ENCODE data around the genes SLC38A9 and ANKRD55.

- RRBS = 2% methylated on average over 14 of the region's 63 CpGs
These were observed at the start of gene SLC38A9 for GRCh38 chr5:55711801-55713008. SLC38A9 (minus strand) TSS chr5:55712324.

- RRBS = 4% methylated on average over 20 of the region's 40 CpGs
These were observed 29.3 kb upstream of the IL31RA start for GRCh38 chr5:55821794-55822289.

GRCh38 chr5:55935459-55935824, 59.3 kb downstream of the IL6ST start:
- RRBS = no CpG with 5 or more reads among the region's 4 CpGs

- RRBS = no CpG with 5 or more reads among the region's 1 CpG
These were observed 55.8 kb downstream of the IL6ST start for GRCh38 chr5:55938881-55939540.

DNA sequence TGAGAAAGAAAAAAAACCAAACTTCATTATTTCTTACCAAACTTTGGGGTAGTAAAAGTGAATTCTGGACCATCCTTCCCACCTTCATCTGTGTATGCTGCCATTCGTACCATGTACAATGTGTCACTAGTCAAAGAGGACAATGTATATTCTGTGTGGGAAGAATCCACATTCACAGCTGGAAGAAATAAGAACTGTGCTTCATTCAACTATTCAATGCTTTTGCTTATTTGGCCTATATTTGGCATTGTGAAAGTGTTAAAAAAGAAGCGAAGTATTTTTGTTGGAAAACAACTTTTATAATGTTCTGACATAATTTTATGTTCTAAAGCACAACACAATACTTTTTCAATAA, 43.4 kb downstream of the IL6ST start:
- RRBS = no CpG with 5 or more reads among the region's 2 CpGs

DNA sequence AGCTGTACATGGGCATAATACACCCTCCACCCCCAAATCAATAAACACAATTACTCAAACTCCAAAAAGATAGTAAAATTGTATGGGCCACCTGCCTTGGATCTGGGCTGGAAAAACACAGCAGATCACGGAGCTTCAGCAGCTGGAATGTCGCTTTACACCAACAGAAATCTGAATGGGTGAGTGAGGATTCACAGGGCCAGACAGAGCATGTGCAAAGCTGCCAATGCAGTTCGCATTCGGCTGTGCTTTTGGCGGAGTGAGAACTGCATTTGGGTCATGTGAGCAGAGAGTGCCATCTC, at the start of gene ANKRD55:
Gene ANKRD55 (minus strand): TSS at position 185 of the 302 bp plus-strand sequence.
- RRBS = no CpG with 5 or more reads among the region's 5 CpGs

GRCh38 chr5:56272171-56272664, 39.1 kb upstream of the ANKRD55 start:
- RRBS = no CpG with 5 or more reads among the region's 5 CpGs

DNA sequence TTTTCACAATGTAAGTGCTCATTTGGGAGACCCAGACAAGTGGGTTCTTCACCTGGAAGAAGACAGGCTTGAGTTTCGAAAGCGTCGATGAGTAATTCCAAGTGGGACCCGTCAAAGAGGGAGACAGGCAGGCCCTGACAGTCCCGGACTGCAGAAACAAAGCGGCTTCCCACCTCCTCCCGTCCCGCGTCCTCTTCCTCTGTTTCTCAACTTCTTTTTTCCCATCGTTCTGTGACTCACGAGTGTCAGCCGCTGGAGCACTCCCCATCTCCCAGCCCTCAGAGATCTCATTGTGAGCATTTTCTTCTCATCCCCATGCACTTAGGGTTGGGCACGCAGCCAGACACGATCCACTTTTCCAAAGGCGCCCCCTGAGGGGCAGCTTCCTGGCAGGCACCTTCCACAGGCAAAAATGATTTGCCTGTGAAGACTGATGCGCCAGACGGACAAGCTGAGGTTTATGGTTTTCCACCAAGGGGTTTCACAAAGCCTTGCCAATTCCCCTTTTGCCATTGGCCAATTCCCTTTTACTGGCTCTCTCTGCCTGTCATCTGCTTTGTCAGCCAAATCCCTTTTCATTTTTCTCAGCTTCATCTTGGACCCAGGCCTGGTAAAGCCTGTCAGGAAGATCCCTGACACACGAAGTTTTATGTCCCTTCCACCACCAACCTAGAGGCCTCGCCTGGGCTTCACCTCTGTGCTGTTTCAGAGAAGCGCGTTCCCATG, 86.5 kb upstream of the ANKRD55 start:
- RRBS = no CpG with 5 or more reads among the region's 21 CpGs

- RRBS = no CpG with 5 or more reads among the region's 6 CpGs
These were observed 94.7 kb upstream of the ANKRD55 start for GRCh38 chr5:56327834-56328227.

DNA sequence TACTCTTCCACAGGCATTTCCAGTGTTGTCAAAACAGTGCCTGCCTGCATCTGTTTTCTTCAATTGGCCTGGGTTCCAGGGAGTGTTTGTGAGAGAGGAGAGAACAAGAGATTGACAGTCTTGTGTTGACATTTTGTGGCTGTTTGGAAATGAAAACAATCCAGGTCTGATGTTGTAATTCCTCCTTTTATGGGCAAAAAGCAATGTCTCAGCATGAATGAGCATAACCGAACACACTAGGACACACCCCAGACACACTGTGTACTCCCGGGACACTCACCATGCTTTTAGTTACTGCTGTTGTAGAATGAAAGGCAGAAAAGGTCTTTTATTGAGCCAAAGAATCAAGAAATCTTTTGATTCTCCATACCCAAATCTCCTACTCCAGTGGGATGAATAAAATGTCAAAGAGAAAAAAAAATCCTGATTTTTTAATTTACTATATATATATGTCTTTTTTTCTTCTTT, 208.3 kb upstream of the ANKRD55 start:
- RRBS = no CpG with 5 or more reads among the region's 2 CpGs

DNA sequence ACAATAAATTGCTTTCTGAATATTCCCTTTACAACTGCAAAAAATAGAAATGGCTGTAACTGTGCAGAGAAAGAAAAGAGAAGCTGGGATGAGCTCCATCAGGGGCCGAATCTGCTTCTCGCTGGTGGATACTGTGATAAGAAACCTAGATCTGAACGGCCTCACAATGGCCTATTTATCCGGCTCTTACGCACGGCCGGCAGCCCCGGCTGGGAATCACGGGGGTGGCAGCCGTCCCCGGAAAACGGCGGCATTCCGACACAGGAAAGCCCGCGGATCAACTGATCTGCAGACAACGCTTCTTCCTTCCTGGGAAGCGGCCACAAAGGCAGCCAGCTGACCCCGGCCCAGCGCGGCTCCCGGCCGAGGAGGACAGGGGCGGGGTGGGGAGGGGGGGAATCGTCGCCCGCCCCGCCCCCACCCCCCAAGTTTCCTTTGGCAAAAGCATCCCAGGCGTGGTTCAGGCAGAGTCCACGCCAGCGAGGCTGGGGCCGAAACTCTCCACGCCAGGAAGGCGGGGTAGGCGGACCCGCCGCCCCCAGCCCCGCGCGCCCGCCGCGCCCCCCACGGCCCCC, 247.6 kb upstream of the ANKRD55 start:
- RRBS = 2% methylated on average over 7 of the region's 44 CpGs

DNA sequence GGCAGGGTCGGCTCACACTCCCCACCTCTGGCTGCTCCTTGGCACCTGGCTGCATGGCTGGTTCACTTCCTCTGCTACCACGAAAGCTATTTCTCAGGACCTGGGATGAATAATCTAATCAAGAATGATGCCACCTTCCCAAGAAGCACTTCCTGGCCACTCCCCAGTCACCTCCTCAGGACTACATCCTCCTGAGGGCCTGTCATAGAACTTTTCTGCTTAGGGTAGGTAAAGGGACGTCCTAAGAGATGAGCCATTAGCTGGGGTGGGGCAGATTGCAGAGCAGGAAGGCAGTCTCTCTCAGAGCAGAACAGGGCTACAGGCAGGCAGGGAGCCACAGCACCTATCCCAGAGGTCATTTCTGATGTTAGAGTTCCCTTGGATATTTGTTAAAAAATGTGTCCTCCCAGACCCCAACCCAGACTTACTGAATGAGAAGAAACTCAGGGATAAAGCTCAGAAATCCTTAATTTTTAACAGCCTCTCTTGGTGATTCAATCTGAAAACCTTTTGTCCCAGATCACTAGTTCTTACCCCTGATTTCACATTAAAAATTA, 288.0 kb upstream of the MAP3K1 start:
- RRBS = no CpG with 5 or more reads among the region's 3 CpGs

GRCh38 chr5:56763946-56764525, 51.3 kb upstream of the MAP3K1 start:
- RRBS = no CpG with 5 or more reads among the region's 6 CpGs

DNA sequence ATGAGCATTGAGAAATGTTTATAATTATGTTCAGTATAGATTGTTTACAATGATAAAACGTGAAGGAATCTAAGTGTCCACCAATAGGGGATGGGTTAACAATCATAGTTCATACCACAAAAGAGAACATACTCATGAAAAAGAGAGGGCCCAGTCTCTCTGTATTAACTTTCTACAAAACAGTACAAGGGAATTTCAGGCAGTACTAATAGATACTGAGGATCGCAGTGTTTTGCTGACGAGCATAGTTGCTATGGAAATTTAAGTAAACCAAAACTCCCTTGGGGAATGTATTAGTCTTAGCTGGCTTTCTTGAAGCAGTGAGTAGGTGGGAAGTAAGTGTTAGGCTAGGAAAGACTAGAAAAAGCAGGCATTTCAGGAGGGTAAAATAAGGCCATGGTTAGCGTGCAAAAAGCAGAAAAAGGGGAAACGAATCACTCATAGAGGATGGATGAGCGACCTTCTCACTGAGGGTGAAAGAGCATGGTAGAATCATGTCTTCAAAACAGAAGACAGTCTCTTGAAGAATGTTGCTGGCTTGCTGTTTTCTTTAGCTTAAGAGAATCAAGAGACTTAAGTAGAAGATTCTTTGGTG, 84.3 kb upstream of the ACTBL2 start:
- RRBS = no CpG with 5 or more reads among the region's 6 CpGs

DNA sequence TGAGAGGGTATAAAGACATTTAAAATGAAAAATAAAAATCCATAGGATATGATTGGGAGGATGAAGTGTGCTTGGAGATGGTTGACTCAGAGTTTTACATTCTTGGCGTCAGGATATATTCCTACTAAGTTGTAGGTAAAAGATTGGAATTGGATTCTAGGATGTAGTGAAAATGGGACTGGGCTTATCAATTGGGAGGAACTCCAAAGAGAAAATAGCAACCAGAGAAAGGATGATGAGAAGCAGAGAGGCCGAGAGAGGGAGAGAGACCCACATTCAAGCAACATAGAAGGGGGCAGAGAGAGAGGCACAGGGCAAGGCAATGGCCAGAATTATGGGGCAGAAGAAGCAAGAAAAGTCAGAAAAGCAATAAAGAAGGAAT, 217.8 kb upstream of the ACTBL2 start:
- RRBS = no CpG with 5 or more reads among the region's 2 CpGs

DNA sequence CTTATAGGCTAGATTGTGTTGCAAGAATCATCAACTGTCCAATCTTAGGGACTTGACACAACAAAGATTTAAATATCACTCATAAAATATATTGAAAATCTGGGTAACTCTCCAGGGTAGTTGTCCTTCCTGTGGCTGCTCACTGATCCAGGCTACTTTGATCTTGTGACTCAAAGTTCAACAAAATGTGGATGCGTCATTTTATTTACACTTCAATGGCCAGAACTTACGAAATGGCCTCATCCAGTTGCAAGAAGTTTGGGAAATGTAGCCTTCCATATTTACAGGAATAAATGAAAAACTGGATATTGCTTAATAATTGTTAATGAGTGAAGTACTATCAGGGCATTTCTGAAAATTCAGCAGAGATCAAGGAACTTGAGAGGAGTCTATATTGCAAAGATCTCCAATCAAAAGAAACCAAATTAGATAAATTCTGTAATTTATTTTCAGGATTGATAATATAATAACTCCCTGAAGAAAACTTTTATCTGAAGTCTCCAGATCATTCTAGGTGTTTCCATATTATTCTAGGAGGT, 235.6 kb upstream of the ACTBL2 start:
- RRBS = no CpG with 5 or more reads among the region's 2 CpGs

DNA sequence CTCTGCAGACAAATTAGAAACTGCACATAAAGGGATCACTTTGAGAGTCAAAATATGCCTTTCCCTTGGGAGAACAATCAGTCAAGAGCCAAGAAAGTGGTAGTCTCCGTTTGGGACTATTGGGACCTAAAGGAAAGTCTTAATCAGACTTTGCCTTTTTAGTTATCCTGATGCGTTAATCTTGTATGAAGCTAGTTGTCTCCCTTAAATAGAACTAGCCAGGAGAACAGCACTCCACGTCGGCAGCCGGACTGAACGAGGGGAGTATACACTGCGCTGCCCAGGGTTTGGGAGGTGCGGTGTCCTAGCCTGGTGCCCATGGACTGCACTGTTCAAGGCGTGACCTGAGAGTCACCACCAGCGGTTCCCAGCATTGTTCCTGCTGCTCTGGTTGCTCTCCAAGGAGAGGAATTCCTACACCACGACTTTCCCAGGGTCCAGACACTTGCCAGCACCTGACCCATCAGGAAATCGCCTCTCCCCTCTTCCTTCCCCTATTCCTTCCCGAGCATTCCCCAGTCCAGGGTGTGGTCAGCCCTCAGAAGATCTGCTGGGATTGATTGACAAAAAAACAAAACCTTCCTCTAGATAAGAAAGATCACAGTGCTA, 297.6 kb upstream of the ACTBL2 start:
- RRBS = no CpG with 5 or more reads among the region's 13 CpGs

DNA sequence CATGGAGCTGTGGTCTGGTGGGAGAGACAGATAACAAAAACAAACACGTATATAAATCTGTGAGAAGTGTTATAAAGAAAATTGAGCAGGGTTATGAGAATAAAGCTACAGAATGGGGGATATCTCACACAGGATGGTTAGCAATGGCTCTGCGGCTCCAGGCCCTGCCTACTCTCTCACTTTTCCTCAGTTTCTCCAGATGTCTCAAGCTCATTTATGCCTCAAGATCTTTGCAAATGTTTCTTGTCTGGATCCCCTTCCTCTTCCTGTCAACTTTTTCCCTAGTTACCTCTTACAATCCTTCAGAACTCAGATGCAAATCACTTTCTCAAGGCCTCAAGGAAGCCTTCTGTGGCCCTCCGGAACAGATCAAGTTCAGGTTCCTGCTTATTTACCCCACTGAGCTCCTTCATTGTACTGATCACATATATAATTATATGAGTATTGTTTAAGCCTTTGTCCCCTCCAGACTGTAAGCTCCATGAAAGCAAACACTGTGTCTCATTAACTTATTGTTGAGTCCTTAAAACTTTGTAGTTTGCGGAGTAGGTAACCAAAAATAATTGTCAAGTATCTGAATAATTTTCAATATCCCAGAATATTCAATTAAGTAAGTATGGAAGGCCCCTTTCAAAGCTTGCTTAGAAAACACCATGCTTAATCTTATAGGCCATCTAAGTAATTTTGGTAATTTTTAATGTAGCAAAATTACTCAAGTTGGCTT, 386.5 kb downstream of the RAB3C start:
- RRBS = no CpG with 5 or more reads among the region's 4 CpGs

DNA sequence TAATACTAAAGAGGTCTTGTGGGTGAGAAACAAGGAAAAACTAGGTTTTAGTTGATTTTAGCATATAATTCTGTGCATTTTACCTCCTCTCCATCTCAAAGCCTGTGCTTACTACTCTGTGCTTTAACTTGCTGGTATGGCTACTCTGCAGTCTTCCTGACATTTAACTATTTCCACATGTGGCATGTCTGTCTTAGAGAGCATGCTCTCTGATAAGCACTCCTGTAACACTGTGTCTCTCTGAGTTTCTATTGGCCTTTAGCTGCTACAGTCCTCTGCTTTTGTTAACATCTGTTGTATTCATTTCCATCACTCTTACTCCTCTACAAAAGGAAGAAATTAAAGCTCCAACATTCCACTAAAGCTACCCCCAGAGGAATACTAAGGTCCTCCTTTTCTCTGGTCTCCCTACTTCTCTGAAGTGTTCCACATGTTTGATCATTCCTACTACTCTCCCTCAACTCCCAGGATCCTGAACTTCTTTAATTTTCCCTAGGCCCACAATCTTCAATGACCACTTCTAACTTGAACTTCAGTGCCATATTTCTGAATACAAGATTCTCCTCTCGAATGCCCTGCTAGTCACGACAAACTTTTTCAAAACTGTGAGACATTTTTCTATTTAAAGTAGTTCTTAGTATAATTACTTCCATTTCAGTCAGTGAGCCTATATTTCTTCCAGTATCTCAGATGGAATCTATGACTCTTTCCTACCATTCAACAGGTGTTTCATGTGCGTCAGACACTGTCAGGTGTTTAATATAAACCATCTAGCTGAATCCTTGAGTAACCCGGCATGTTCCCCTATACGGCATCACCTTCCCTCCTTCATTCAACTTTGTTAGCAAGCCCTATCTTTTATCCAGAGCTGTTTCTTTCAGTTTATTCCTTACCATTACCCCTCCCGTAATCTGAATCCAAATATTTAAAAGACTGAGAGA, 418.6 kb downstream of the RAB3C start:
- RRBS = no CpG with 5 or more reads among the region's 6 CpGs